ENCODE data around the gene NFAM1.

DNA sequence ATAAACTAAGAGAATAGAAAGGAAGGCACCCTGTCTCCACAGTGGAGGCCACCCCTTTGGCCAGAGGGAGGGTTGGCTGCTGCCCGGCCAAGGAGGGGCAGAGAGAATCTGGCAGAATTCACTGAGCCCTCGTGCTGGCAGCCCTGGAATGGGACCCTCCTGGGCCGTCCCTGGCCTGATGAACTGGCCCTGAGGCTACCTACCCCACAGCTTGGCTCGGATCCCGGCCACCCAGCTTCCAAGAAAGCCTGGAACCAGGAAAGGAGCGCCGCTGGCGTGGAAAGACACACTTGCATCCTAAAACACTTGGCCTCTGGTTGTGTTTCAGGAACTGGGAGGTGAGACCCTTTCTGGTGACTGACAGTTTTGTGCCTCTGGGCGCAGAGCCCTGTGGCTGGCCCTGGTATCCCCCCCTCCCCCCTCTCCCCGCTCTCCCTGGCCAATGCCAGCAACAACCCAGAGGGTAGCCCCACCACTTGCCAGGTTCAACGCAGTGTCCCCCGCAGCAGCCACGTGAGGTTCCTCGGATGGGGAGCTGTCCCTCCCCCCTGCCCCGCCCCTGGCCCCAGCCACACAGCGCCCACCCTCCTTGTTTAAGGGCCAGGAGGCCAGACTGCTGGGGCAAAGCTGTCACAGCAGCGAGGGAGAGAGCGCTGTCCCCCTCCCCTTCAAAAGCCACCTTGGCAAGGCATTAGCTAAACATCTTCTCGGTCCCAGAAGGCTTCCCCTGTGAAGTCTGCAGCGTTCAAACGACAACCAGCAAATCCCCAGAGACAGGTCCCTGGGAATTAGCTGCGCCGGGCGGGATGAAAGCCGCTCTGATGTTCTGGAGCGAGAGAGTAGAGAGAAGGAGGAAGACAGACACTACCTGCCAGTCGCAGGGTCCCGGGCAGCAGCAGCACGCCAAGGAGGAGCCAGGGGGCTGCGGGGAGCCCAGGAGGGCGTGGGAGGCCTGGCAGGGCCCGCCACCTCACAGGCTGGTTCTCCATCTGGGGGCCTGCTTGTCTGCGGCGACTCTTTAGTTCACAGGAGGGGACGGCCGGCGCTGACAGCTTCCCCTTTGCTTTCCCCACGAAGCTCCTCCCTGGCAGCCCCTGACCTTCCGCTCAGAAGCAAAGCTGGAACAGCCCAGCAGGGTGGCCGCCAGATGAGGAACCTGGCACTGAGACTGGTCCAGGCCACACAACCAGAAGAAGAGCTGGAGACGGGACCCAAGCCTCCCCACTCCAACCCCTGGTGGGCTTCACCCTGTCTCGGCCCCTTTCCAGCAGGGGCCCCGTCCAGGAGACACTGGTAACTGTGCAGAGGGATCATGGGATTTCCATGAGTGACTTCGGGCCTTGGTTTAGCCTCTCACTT is at the start of gene NFAM1:
TSS of gene NFAM1 (minus strand) at position 1,035 of the 1,359 bp plus-strand sequence.
- PRO-cap: no peak

GRCh38 chr22:42519214-42519603 is 387 bp downstream of the RRP7A start:
- PRO-cap: bidirectional peak, plus-strand start at chr22:42519371, minus-strand start at chr22:42519442

DNA sequence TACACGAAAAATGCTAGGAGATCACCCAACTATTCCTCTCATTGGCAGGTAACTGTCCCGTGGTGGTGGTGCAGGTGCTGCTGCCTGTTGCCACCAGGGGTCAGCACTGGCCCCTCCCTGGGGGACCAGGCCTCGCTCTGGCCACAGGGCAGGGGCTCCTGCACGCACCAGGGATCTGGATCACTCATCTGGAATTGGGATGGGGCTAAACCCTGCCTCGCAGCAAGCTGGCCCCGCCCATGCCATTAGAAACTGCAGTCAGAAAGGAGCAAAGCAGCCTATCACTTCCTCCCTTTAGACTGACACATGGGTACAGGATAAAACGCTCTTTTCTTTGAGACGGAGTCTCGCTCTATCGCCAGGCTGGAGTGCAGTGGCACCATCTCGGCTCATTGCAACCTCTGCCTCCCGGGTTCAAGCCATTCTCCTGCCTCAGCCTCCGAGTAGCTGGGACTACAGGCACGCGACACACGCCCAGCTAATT is 7.0 kb upstream of the POLDIP3 start:
- PRO-cap: no peak

DNA sequence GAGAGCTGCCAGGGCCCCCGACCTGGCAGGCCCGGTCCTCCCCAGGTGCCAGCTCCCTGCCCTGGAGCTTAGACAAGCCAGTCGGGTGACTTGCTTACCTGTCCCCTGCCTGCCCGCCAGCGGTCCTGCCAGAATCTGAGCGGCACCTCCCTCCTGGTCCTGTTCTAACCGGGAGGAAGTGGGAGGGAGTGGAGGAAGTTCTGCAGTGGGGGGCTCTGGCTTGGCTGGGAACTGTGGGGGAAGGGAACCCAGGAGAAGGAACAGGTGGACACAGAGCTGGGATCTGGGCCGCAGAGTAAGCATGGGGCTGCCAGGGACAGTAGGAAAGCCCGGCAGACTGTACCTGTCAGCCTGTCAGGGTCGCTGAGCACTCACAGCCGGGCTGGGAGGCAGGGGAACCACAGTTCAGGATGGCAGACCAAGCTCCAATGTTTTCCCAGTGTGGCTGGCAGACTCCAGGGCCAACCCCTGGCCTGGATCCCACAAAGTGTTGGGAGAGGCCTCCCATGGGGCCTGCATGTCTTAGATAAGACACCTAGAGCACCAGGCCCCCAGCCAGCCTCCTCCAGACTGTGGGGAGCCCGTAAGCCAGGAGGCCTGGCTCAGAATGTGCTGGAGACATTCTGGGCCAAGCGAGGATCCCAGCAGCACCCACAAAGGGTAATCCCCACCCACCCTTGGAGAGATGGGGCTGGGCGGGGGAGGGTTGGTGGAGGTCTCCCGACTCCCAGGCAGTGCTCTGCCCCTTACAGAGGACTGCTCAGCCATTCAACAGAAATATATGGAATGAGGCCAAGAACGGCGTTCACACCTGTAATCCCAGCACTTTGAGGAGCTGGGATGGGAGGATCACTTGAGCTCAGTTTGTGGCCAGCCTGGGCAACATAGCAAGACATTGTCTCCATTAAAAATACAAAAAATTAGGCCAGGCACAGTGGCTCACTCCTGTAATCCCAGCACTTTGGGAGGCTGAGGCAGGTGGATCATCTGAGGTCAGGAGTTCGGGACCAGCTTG is 2.3 kb downstream of the CYB5R3 start:
- PRO-cap: no peak

- PRO-cap: unidirectional peak, plus-strand start at chr22:42662094; unidirectional peak, plus-strand start at chr22:42662221
These were observed 12.9 kb upstream of the CYB5R3 start for GRCh38 chr22:42661943-42662564.

- PRO-cap: no peak
These were observed 1.8 kb downstream of the A4GALT start for GRCh38 chr22:42718605-42719544.

DNA sequence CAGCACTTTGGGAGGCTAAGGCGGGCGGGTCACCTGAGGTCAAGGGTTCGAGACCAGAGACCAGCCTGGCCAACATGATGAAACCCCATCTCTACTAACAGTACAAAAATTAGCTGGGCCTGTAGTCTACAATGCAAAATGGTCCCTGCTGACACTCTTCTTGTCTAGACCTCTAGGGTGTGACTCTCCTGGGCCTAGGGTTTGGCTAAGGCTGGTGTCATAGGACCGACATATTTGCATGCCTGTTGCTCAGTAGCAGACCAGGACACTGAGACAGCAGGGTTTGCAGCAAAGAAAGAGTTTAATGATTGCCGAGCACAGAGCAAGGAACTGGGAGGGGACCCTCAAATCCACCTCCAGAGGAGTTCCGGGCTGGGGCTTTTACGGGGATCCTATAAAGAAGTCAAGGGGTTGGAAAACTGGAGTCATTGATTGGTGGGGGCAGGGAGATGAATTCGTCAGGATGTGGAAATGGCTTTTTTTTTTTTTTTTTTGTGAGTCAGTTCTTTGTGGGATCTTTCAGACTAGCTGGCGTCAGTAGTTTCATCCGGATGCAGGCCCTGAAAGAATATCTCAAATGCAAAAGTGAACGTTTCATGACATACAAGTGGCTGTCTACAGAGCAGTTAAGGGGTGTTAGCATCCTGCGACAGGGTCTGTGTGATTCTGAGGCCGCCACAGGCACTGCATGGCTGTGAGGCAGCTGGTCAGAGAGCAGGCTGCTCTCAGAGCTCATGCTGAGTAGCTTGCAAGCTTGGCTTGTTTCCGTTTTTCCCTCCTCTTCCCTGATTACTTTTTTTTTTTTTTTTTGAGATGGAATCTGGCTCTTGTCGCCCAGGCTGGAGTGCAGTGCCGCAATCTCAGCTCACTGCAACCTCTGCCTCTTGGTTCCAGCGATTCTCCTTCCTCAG is 27.3 kb upstream of the A4GALT start:
- PRO-cap: no peak

GRCh38 chr22:42759204-42759703 is 38.6 kb upstream of the A4GALT start:
- PRO-cap: no peak

DNA sequence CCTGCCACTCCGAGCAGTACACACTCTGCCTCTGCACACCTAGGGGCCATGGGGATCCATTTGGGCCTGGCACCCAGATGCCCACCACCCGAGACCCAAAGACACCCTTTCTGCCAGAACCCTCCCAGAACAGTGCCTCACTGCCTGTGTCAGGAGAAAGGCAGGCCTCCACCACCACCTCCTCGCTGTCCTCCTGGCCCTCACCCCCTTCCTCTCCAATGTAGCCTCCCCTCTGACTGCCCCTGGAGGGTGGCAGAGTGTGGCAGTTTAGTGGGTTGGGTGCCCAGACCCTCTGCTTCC is 62.8 kb downstream of the ARFGAP3 start:
- PRO-cap: no peak

GRCh38 chr22:42805462-42806111 is 51.5 kb downstream of the ARFGAP3 start:
- PRO-cap: no peak

- PRO-cap: no peak
These were observed 45.0 kb downstream of the PACSIN2 start for GRCh38 chr22:42969677-42970594.

DNA sequence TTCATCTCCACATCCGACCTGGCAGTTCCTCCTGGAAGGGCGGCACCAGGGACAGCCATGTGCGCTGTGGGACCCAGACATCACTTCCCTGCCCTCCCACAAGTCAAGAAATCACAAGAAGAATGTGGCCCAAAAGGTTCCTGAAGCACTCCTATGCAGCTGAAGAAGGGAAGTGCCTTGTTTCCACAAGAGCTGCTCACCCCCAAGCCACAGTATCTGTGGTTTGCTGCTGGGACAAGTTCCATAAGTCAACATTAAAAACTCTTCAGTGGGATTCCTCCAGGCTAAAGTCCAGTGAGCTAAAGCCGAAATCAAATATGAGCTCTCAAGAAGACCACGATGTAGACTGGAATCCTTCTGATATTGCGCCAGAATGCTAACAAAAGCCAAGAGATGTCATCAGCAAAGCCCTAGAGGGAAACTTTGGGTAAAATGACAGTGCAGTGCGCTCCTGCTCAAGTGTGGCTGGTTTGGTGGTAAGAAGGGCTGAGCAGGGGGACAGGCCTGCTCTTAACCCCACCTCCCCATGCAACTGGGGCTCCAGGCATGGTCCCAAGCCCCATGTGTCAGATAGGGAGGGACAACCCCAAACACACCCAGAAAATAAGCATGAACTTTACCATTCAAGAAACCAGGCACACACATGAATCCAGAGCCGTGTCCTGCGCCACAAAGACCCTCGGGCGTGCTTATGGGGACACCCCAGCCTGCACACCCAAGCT is 21.0 kb downstream of the PACSIN2 start:
- PRO-cap: no peak

DNA sequence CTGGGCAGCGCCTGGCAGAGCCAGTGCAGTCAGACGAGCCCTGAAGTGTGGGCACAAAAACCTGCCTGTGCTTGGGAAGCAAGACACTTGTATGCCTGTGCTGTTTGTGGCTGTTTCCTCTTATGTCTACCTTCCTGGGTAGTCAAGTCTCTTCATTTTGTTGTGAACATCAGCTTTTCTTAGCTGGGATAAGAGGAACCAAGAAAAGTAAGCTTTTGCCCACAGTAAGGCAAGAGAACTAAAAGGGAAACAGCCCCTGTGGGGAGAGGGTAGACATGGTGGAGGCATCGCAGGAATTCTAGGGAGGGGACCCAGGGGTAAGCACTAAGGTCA is 13.5 kb downstream of the PACSIN2 start:
- PRO-cap: no peak

GRCh38 chr22:43126690-43127452 is 16.3 kb downstream of the BIK start:
- PRO-cap: no peak

- PRO-cap: no peak
These were observed 15.6 kb downstream of the MCAT start for GRCh38 chr22:43127453-43128092.

DNA sequence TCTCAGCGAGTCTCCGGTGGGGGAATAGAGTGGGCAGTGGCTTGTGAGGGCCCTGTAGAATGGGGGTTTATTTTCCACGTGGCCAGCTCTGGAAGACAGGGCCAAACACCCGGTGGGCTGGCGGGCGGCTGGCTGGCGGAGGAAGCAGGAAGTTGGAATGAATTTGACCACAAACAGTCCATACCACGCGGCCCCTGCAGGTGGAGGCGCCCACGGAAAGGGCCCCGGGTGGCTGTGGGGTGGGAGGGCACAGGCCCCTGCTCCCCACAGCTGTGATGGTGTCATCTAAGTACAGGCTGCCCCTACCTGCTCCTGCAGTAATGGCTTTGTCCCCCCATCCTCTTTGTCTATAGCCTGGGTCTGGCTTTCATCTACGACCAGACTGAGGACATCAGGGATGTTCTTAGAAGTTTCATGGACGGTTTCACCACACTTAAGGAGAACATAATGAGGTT is 15.0 kb downstream of the MCAT start:
- PRO-cap: no peak

- PRO-cap: no peak
These were observed 442 bp downstream of the TSPO start for GRCh38 chr22:43151695-43152307.

DNA sequence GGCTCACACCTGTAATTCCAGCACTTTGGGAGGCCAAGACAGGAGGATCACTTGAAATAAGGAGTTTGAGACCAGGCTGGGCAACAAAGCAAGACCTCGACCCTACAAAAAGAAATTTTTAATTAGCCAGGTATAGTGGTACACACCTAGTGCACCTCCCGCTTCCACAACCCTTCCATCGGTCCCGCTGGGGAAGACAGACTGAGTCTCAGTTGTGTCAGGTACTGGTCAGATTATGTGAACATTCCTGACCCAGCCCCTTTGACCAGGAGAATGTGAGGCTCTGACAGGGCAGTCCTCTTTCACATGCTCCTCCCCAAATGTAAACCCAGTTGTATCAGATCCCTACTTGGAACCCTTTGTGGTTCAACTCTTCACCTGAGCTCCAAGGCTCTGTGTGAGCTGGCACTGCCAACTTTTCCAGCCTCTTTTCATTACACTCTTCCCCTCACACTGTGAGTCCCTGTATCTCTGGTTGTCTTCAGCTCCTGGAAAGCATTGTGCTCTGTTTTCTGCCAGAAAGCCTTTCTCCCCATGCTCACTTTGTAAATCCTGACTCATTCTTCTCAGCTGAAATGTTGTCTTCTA is 1.9 kb upstream of the TTLL12 start:
- PRO-cap: no peak

DNA sequence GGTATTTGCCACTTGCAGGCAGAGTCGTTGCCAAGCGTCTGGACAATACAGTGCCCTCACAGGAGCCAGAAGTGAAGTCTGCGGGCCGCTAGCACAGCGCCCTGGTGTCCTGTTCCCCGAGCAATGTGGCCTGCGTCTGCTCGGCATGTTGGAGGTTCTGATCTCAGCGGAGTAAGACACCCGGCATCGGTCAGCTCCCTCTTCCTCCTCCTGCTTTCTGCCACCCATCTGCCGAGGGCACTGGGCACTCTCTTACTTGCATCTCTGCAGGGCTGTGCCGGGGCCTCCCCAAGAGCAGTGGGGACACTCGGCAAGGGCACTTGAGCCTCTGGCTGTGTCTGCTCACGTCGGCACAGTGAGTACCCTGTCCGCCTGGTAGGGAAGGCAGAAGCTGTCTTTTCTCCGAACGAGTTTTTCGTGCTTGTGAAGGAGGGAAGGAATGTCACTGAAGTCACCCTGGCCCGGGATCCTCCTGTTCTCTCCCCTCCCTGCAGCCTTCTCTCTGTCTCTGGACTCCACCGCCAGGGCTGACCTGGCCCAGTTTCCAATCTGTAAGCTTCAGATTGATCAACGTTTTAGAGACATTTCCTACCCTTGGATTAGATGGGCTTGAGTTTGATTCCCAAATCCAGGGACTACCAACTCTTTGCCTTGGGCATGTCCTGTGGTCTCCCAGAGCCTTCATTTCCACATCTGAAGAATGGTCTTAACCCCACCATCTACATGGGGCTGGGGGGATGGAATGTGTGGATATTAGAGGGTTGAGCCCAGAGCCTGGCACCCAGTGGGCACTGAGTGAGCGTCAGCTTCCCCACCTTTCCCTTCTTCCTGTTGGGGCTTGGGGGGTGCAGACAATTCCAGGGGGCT is 10.7 kb upstream of the TTLL12 start:
- PRO-cap: no peak

DNA sequence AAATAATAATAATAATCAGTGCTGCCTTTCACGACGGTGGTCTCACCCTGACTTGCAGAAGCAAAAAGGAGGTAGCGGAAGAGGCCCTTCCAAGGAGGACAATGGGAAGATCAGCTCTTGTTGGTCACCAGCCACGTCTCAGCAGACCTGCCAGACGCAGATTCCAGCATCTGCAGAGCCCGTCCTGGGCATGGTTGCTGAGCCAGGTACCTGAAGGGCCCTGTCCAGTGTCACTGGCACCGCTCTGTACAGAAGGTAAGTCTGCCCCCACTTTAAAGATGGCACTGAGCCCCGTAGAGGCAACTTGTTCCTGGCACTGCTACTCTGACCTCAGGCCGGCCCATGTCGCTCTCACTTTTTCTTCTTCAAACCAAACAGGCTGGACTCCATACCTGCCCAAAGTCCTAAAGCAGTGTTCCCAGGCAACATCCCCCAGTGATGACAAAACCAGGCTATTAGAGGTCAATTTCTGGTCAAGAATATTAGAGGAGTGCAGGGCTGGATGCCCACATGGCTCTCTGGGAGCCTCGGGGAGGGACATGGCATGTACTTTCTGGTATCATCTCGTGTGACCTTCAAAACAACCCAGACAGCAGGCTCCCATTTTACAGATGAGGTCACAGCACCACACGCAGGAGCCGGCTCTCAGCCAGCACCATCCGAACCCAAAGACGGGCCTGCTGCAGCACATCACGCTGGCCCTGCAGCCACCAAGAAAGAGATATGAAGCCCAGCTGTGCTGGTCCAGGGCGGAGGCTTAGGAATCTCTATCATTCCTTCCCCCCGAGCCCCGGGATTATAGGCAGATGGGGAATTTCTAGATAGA is 46.6 kb upstream of the TTLL12 start:
- PRO-cap: no peak

Data from WTC11 (cell line).